ENCODE data around the genes FAM98B and FSIP1.

DNA sequence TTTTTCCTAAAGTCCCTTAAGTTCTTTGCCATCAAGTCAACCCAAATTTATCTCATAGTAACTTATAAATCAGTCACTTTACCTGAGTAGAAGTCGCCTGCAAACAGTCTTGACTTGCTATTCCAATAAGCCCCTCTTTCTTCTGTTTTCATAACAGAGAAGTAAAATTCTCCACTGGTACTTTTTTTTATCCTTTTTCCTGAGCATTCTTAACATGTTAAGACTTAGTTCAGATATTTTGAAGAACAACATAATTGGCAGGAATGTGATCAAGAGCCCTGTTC lies 42.9 kb upstream of the SPRED1 start:
- PRO-cap, result no peak
- RAMPAGE, long total RNA, 3 experiments, result no peak in any of the 3 experiments

GRCh38 chr15:38453593-38454725 lies at the start of gene FAM98B:
Gene FAM98B (plus strand): TSS chr15:38454127.
- PRO-cap, result unidirectional peak, plus-strand start at chr15:38454154; unidirectional peak, minus-strand start at chr15:38454531
- RAMPAGE, long total RNA, 3 experiments, result start-site peak on the plus strand in 3 of 3 experiments, at chr15:38454131-38454191 at its widest, 112 to 184 reads per replicate

DNA sequence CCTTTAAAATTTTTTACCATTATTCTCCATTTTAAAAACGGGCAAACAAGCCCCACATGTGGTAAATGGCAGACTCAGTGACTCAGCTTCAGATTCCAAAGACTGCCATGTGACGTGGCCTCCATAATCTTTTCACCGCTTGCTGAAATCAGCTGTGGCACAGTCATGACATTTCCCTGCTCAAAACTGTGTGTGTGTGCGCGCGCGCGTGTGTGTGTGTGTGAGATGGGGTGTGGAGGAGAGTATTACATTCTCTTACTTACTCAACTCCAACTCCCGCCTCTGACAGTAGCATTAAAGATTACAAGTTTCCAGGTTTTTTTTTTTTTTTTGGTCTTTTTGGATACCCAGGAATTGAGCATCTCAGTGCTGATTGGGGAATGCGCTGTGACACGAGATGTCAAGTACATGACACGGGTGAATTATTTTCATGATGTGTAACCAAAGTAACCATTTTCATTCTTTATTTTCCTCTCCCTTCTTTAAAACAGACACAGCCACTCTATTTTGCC lies 16.9 kb downstream of the RASGRP1 start:
- PRO-cap, result no peak
- RAMPAGE, long total RNA, 3 experiments, result no peak in any of the 3 experiments

DNA sequence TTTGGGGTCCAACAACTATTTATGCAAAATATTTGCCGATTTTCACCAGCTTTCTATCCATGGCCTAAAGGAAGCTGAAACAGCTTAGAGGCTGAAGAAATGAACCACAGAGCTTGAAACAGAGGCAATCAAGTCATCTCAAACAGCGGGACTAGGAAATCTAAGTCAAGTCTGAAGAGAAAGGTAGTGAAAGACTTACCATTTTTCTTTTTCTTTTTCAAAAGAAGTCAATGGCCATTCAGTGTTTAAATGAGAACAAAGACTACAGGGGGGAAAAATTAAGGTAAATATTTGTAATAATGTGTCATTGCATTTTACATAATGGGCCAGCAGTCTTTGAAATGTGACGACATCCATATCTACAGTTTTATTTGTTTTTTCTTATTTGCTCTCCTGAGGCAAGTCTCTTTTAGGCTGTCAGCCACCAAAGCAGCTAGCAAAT lies 307.2 kb upstream of the THBS1 start:
- PRO-cap, result no peak
- RAMPAGE, long total RNA, 3 experiments, result no peak in any of the 3 experiments

GRCh38 chr15:39363575-39364183 lies 217.2 kb upstream of the THBS1 start:
- PRO-cap, result no peak
- RAMPAGE, long total RNA, 3 experiments, result no peak in any of the 3 experiments

DNA sequence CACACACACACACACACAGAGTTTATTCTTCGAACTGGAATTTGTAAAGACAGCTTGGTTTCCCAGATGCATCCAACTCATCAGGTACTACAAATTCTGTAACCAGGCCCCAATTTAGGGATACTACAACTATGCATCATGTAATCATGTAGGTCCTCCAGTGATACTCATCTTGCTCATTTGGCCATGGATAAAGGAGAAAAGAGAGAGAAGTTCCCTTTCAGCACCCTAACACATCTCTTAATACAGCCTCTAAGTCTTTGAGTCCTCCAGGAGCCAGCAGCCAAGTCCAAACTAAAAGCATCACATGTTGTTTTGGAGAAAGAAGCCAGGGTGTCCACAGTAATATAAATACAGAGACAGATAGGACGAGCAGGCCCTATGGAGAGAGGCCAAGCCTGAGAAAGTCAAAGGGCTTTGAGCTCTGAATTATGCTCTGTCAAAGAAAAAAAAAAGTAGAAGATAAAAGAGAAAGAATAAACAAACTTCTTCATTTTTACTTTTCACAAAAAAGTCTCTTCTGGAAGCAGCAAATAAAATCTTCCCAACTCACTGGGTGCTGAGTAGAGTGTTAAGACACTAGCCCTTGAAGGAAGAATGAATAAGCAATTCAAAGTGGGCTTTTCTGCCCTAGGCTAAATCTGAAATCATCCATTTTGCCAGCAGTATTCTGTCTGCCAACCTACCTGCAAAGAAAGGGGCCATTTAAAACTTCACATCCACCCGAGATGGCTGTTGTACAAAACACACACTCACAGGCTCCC lies 92.4 kb upstream of the THBS1 start:
- PRO-cap, result no peak
- RAMPAGE, long total RNA, 3 experiments, result no peak in any of the 3 experiments

DNA sequence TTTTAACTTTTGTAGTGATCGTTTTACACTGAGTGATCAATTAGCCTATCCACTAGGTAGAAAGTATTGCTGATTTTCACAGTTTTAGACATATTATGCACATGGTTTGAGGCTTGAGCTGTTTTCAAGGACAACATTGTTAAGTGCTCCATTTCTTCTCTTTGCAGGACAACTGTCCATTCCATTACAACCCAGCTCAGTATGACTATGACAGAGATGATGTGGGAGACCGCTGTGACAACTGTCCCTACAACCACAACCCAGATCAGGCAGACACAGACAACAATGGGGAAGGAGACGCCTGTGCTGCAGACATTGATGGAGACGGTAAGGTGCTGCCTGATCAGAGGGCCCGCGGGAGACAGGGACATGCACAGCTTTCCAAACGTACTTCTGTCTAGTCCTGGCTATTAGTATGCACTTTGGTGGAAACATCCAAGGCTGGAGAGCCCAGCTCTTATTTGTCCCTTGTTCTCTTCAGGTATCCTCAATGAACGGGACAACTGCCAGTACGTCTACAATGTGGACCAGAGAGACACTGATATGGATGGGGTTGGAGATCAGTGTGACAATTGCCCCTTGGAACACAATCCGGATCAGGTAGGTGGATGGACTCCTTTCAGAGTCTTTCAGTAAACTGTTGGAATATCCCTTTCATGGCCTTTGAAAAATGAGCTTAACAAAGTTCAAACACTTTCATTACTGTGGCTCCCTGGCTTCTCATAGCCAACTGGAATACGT lies 10.3 kb downstream of the THBS1 start:
- PRO-cap, result no peak
- RAMPAGE, long total RNA, 3 experiments, result start-site peak on the plus strand in 2 of 3 experiments, centred at positions 110 to 534 of the sequence, 134 to 898 reads per replicate

DNA sequence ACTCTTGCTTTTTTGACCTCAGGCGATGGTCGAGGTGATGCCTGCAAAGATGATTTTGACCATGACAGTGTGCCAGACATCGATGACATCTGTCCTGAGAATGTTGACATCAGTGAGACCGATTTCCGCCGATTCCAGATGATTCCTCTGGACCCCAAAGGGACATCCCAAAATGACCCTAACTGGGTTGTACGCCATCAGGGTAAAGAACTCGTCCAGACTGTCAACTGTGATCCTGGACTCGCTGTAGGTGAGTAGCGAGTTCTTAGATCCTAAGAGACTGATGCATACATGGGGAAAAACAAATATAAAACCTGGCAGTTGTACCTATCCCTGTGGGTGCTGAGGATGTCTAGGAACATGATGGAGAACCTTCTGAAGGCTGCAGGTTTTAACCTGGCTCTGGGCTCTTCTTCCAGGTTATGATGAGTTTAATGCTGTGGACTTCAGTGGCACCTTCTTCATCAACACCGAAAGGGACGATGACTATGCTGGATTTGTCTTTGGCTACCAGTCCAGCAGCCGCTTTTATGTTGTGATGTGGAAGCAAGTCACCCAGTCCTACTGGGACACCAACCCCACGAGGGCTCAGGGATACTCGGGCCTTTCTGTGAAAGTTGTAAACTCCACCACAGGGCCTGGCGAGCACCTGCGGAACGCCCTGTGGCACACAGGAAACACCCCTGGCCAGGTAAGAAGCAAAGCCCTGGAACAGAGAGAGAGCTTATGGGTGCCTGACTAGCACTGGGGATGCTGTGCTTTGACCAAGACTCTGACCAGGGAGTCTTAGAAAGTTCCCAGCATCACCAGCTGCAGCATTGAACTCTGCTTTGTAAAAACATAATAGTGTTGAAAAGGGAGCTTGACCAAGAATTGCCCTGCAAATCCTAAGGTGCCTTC lies 12.3 kb downstream of the THBS1 start:
- PRO-cap, result no peak
- RAMPAGE, long total RNA, 3 experiments, result no peak in any of the 3 experiments

DNA sequence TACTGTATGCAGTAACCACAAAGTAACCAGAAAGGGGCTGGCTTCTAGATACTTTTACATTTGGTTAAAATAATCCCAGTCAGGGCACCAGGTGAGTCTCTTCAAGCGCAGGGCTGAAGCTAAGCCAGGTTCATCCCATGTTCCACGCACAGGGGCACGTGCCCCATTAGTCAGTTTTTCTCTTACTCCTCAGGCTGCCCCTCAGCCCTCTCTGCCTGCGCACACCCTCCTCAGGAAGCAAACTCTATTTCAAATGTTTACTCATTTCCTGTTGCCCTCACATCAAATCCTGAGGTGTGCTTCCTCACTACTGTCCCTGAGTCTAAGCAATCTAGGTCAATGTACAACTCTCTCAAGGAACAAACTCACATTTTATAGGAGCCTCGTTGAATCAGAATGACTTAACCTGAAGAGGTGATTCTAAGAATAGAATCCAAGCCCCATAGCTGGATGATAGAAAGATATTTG lies 48.5 kb downstream of the THBS1 start:
- PRO-cap, result no peak
- RAMPAGE, long total RNA, 3 experiments, result no peak in any of the 3 experiments

GRCh38 chr15:39782306-39783122 lies at the start of gene FSIP1:
Gene FSIP1 (minus strand): TSS chr15:39782841.
- PRO-cap, result bidirectional peak, plus-strand start at chr15:39782610, minus-strand start at chr15:39782438; bidirectional peak, plus-strand start at chr15:39782877, minus-strand start at chr15:39782765
- RAMPAGE, long total RNA, 3 experiments, result start-site peak on the minus strand in 2 of 3 experiments, at chr15:39782784-39782883 at its widest, 26 to 28 reads per replicate

DNA sequence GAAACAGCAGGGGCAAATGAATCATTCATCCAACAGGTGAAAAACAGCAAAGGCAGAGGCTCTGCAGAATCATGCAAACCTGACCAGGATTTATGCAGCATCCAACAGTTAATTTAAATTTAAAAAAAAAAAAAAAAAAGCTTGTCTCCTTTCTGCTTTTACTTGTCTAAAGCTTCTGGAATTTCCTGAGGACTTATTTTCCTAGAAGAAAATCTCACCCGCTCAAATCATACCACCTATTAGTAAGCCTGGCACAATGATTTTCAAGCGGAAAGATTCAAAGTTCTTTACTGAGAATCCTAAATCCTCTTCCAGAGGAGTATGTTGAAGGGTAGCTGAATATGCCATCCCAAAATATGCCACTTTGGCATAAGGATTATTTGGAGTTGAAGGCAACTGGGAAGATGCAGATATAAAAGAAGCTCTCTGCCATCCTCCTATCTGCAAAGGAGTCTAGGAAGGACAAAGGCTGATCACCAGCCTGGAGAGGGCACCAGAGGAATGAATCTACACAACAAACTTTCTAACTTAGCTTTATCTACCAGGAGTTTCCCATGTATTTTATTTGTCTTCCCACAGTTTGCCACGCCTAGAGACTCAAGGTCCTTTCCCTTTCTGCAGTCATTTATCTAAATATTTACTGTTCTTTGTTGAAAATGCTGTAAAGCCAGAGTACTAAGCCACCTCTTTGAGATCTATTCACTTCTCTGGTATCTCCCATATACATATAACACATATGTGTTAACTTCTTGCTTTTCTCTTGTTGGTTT lies 32.4 kb downstream of the GPR176 start:
- PRO-cap, result no peak
- RAMPAGE, long total RNA, 3 experiments, result no peak in any of the 3 experiments

- PRO-cap, result no peak
- RAMPAGE, long total RNA, 3 experiments, result no peak in any of the 3 experiments
These were observed 33.2 kb downstream of the BMF start for GRCh38 chr15:40075290-40076138.

GRCh38 chr15:40092637-40093310 lies 15.9 kb downstream of the BMF start:
- PRO-cap, result no peak
- RAMPAGE, long total RNA, 3 experiments, result no peak in any of the 3 experiments

GRCh38 chr15:40097661-40098482 lies 10.8 kb downstream of the BMF start:
- PRO-cap, result no peak
- RAMPAGE, long total RNA, 3 experiments, result no peak in any of the 3 experiments

DNA sequence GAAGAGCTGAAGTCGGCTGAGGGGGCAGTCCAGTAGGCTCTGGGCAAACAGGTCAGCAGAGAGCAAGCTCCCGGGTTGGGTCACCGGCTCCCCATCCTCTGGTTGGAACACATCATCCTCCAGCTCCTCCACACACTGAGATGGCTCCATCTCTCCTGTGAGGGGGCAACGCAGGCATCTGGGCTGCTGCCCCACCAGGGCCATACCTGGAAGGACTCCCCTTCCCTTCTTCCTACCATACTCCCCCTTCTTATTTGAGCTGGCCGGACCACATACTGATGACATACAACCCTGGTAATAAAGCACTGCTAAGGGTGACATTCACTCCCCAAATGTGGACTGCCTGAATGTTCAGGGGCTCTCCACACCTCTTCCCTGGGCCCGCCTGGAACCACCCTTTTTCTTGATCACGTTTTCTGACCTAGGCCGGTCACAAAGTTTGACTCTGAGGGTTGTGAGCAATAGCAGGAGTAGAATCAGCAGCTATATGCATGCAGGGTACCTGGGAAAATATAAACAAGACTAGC lies 2.7 kb downstream of the BMF start:
- PRO-cap, result no peak
- RAMPAGE, long total RNA, 3 experiments, result no peak in any of the 3 experiments

- PRO-cap, result no peak
- RAMPAGE, long total RNA, 3 experiments, result no peak in any of the 3 experiments
These were observed 1.6 kb downstream of the INAFM2 start for GRCh38 chr15:40325026-40325616.

GRCh38 chr15:40344715-40345211 lies 4.0 kb upstream of the CCDC9B start:
- PRO-cap, result no peak
- RAMPAGE, long total RNA, 3 experiments, result no peak in any of the 3 experiments

GRCh38 chr15:40351943-40352925 lies 1.4 kb downstream of the PHGR1 start:
- PRO-cap, result no peak
- RAMPAGE, long total RNA, 3 experiments, result no peak in any of the 3 experiments

GRCh38 chr15:40367524-40368590 lies 9.8 kb downstream of the DISP2 start:
- PRO-cap, result no peak
- RAMPAGE, long total RNA, 3 experiments, result no peak in any of the 3 experiments

DNA sequence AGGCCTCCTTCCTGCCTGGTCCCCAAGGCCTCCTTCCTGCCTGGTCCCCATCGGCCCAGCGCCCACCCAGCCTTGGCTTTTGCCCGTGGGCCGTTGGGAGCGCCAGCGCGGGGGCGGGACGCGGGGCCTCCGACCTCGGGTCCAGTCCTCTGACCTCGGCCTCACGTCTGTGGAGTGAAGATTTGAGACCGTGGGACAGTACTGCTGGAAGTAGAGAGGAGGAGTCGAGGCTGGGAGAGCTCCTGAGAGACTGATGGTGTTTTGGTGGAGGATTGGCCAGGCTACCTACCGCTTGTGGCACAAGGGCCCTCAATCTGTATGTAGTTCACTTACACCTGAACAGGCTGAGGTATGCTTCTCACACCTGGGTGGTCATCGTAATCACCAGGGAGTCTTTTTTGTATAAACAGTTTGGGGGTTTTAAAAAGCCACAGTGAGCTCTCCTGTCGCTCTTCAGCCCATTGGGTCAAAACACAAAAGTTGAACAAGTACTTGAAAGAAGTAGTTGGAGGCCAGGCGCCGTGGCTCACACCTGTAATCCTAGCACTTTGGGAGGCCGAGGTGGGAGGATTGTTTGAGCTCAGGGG lies 500 bp downstream of the IVD start:
- PRO-cap, result no peak
- RAMPAGE, long total RNA, 3 experiments, result no peak in any of the 3 experiments